ENCODE measurements around the genes TMCO2, EXO5 and NFYC.

- PRO-cap, result no peak
Observed at GRCh38 chr1:40217258-40217895, 30.4 kb upstream of the TMCO2 start.

GRCh38 chr1:40237913-40238687 lies 9.6 kb upstream of the TMCO2 start:
- PRO-cap, result no peak

- PRO-cap, result no peak
Observed at GRCh38 chr1:40247601-40248184, at the start of gene TMCO2. TSS of gene TMCO2 (plus strand) at chr1:40247937.

DNA sequence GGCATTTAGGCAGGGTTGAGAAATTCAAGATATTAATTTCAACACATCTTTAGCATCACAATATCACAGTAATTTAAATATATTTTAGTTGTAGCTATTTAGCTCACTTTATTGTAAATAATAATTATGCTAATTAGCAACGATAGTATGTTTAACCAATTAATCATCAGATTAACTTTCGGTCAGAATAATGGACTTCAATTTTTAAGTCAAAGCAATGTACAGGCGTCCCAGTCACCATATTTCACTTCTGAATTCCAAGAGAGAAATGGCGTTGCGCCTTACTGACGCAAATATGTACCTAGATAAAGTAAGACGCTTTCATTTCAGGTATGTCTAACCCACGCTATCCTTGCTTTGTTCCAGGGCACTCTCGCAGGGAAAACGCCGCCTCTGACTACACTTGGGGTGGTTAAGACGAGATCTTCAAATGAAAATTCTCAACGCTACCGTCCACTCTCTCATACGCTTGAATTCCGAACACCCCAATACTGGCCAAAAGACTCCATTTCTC lies 875 bp upstream of the ZMPSTE24 start:
- PRO-cap, result no peak

DNA sequence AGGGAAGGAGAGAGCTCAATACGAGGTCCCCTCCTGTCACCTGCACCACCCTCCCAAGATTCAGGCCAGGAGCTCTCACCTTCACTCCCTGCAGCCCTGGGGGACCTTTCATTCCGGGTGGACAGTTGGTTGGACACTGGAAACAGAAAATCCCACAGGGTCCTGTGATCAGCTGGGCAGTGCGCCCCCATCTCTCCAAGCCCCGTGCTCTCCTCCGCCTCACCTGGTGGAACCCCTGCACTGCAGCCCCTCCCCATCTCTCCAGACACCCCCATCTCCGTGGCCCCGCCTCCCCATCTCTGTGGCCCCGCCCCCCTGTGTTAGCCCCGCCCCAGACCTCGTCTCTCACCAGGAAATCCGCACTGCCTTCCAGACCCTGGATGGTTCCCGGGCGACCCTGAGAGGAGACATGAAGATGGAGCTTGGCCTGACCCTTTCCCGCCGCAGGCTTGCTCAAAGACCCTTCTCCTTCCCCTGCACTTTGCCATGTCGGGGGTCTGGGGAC lies 5.9 kb downstream of the COL9A2 start:
- PRO-cap, result no peak

GRCh38 chr1:40391629-40392298 lies 18.2 kb downstream of the SMAP2 start:
- PRO-cap, result bidirectional peak, plus-strand start at chr1:40392047, minus-strand start at chr1:40391757

GRCh38 chr1:40395492-40396294 lies 22.2 kb downstream of the SMAP2 start:
- PRO-cap, result no peak

GRCh38 chr1:40450870-40451441 lies 680 bp downstream of the ZFP69B start:
- PRO-cap, result no peak

- PRO-cap, result bidirectional peak, plus-strand start at chr1:40508761, minus-strand start at chr1:40508649
Observed at GRCh38 chr1:40508352-40509537, at the start of gene EXO5. TSS of gene EXO5 (plus strand) at chr1:40508767.

DNA sequence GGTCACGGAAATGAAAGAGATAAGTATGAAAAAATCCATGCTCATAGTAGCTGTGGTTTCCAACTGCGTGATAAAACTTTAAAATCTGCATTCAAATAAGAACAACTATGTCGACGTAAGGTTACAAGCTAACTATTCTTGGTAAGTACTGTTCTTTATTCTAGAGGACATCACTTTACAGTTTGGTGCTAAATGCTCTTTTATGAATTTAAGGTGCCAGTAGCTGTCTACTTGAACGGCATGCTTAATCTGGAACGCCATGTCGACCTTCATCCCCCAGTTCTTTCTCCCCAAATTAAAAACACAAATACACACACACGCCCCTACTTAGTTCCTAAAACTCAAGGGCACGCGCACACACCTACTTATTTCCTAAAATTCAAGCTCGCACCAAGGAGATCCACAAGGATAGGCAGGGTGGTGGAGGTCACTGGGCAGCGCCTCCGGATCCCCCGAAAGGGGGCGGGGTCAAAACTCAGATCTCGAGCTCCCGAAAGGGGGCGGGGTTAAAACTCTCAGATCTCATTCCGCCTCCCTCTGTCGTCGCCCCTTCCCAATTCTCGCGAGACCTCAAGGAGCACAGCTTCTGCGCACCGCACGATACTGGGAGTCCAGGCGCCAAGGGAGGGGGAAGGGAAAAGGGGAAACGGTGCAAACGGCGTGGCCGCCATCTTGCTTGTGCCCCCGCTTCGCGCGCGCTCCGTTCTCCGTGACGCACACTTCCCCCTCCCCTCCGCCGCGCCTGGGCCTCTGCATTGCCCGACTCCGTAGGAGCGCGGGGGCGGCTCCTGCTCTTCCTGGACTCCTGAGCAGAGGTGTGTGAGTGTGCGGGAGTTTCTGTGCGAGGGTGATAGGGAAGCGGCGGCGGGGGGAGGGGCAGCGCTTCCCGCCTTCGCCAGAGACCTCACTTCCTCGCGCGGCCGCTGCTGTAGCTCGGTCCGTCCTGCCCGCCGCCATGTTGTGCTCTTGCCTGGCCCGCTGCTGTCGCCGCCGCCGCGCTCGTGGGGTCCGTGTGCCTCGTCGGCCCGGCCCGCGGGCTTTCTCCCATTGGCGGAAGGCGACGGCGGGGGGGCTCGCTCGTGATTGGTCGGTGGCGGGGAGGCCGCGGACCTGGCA lies at the start of gene NFYC:
NFYC (plus strand) TSS at position 652 of the 1,116 bp plus-strand sequence.
- PRO-cap, result bidirectional peak, plus-strand start at position 637 of the sequence, minus-strand start at position 458 of the sequence; bidirectional peak, plus-strand start outside the sequence, minus-strand start at position 1,044 of the sequence

- PRO-cap, result no peak
Observed at GRCh38 chr1:40711316-40712381, 20.1 kb downstream of the NFYC start.

DNA sequence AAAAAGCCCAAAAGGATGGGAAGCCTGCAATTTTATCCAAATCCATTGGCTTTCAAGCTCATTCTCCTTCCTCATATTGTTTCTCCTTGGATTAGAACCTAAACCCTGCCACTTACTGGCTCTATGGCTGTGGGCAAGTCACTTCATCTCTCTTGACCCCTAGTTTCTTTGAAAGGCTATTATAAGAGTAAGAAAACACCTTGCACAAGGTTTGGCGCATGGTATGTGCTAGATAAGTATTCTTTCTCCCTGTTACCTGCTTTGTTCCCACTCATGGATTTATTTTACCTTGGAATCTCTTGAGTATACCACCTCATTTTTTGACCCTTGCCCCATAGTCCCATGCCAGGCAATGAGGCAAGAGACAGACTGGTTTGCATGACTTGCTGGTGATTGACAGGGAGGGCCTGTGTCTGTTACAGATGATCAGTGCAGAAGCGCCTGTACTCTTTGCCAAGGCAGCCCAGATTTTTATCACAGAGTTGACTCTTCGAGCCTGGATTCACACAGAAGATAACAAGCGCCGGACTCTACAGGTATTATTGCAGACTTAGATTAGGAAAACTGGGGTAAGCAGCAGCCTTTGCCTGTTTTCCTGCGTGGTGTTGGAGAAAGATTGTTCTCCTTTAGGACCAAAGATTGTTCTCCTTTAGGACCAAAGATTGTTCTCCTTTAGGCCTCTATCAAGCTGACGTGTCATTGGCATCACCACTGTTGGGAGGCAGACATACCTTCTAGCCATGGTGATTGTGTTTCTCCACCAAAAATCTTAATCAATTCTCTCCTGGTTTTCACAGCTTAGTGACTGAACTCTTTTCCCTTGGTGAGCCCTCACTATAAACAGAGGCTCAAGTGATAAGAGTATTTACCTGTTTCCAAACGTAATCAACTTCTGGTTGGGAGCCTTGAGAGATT lies 34.2 kb upstream of the KCNQ4 start:
- PRO-cap, result no peak

GRCh38 chr1:40818434-40819117 lies 35.0 kb downstream of the KCNQ4 start:
- PRO-cap, result unidirectional peak, minus-strand start at chr1:40818722

- PRO-cap, result no peak
Observed at GRCh38 chr1:40922782-40923308, 56.7 kb upstream of the CTPS1 start.

GRCh38 chr1:41046354-41047076 lies 25.0 kb upstream of the SLFNL1 start:
- PRO-cap, result no peak

DNA sequence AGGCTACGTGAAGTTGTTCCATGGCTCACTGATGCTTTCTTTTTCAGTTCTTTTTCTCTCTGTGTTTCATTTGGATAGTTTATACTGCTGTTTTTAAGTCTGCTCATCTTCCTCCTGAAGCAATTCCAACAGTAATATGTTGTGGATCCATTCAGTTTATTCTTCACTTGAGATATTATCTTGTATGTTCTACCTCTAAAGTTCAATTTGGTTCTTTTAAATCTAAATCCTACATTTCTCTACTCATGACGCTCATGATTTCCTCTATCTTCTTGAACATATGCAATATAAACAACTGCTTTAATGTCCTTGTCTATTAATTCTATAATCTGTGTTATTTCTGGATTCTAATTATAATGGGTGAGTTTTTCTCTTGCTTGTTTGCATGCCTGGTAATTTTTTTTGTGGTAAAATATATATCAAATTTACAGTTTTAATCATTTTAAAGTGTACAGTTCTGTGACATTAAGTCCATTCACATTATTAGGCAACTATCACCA lies 107.3 kb upstream of the SLFNL1 start:
- PRO-cap, result no peak

DNA sequence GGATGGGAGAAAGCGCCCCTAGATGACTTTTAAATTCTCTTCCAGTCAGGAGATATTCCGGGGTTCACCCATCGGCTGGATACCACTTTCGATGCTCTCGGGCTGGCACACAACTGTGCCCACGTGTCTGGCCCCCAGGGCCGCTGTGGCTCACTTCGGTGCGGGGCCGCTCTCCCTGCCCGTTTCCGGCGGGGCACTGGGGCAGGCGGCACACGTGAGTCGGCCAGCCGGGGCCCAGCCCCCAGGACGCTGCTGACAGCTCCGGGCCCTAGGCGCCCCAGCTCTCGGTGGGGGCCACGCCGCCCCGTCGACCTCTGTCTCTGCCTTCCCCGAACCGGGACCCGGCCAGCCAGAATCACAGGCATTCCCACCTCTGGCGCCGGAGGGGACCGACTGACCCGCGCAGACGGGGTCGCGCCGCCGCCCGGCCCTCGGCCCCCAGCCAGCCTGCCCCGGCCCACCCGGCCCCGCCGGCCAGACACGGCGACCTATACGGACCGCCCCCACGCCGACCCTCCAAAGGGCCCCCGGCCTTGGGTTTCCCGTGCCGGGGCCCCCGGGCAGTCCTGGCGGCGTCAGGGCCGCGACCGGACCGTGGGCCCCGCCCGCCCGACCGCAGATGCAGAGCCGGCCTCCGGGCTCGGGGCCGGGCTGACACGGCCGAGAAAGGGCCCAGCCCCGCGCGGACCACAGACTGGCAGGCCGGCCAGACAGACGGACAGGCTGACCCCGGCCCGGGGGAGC lies 720 bp downstream of the SCMH1 start:
- PRO-cap, result bidirectional peak, plus-strand start at position 182 of the sequence, minus-strand start at position 187 of the sequence; bidirectional peak, plus-strand start at position 692 of the sequence, minus-strand start at position 638 of the sequence

DNA sequence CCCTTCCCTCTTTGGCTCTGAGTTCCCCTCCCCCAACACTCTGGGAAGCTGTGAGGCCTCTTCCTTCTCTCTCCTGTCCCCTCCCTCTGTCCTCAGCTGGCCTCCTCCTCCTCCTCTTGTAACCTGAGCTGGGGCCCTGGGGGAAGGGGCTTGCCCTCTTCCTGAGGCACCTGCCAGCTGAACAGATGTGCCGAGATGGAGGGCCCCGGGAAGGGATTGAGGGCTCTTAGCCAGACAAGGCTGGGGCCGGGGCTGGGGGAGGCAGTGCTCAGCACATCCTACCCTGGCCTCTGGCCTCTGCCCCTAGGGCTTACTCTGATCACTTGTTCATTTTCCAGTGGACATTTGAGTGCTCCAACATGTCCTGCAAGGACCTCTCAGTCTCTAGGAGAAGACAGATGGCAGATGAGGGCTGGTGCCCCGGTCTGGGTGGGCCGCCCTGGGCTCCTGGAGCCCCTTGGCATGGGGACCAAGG lies 112.6 kb downstream of the EDN2 start:
- PRO-cap, result no peak

DNA sequence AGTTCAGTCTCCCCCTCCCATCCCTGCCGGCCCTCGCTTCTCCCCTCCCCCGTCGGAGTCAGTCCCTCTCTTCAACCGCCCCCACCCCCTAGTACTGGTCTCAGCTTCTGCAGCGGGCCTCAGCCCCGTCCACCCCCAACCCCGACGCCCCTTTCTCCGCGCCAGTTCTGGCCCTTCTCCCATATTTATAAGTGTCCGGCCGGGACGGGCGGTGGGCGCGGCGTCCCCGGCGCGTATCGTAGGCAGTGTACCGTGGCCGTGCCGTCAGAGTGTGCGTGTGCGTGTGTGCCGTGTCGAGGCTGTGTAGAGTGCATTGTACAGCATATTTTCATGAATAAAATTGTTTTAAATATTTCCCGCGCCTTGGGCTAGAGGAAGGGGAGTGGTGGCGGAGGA lies 101.2 kb downstream of the EDN2 start:
- PRO-cap, result no peak

DNA sequence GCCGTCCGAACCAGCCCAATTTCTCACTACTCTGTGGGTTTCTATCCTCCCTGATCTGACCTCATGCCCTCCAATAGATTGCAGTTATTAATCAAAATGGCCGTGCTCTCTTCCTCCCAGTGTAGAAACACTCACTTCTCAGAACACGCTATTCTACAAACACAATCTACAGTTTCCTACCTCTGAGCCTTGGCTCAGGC lies 147.1 kb upstream of the EDN2 start:
- PRO-cap, result no peak

Measured in sternocleidomastoid (tissue), 1 donor.